Measurements from ENCODE around the genes CRLF1 and BORCS8.

GRCh38 chr19:18512768-18513375 lies 9.0 kb downstream of the ELL start:
- RRBS: no CpG with 5 or more reads among the region's 14 CpGs

GRCh38 chr19:18516301-18516910 lies 5.5 kb downstream of the ELL start:
- RRBS: no CpG with 5 or more reads among the region's 11 CpGs

DNA sequence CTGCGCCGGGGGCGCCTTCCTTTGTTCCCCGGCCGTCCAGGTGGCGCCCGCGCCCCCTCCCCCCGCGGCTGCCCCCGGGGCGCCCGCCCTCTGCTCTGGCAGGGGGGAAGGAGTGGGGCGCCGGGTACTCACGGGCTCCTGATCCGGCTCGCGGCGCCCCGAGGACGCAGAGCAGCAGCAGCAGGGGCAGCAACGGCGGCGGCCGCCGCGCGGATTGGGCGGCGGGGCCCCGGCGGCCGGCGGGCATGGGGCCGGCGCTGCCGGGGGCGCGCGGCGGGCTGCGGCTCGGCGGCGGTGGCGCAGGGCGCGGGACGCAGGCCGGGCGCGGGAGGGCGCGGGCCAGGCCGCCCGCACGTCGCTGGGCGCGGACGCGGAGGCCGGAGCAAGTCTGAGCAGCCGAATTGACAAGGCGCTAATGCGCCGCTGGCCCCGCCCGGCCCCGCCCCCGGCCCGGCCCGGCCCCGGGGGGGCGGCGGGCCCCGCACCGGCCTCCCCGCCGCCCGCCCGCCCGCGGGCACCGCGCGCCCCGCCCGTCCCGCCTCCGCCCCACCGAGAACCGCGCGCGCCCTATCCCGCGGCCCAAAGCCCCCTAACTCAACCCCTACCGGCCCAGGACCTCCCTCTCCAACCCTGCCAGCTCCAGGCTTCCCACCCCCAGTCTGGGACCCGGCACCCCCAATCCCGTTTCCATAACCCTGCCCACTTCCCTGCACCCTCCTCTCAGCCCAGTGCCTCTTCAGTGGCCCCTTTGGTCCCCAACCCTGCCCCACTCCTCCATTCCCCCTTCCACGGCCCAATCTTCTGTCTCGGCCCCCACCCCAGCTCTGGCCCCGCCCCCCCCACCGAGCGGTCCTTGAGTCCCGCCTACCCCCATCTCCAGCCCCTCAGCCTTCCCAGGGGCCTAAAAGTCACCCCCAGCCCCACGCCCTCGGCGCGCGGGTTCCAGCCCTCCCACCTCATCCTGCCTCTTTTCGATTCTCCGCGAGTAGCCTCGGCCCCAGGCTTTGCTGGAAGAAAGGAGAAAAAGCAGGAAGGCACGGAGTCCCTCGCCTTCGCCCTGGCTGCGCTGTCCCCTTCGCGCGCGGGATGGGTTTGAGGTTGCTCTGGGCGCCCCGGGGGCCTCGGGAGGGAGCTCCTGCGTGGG lies at the start of gene CRLF1:
Gene CRLF1 (minus strand): TSS at position 390 of the 1,144 bp plus-strand sequence.
- RRBS: 2% methylated on average over 65 of the region's 129 CpGs

DNA sequence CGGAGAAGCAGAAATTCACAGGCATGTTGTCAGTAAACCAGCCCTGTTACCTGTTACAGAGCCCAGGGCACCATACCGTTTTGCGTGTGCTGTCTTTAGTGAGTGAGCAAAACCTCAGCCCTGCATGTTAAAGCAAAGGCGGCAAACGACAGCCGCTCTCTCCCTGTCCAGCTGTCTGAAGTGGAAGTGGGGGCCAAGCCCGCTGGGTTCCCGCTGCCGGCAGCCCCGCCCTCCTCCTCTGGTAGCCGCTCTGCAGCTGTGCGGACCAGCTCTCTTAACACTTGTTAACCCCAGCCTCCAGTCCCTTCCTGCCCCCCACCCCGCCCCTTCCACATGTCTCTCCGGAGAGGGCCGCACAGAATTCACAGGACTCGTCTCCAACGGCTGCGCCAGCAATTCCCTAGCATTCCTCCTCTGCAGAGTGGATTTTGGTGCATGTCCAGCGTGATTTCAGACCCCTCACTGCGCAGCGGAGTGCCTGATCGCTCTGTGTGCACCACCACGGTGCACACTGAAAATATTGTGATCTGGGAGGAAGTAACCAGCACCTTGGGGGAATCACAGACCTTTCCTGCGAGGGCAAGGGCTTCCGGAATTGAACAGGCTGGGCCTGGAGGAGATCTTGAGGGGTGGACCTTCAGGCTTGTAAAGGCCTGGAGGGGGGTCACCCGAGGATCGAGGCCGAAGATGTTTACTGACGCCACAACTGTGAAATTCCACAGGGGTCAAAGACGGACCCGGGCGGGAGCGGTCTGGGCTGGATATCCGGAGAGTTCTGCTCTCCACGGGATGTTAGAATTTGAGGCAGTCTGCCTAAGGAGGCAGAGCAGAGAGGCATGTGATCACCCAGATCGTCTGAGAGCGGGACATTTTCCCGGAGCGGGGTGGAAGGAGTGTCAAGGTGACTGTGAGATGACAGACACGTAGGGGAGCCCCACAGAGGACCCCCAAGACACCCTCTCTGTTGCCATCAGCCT lies 12.9 kb downstream of the KLHL26 start:
- RRBS: 54% methylated on average over 5 of the region's 40 CpGs

- RRBS: 10% methylated on average over 4 of the region's 25 CpGs
Measured at GRCh38 chr19:18659067-18659861, 22.4 kb downstream of the KLHL26 start.

GRCh38 chr19:18765073-18765618 lies 26.0 kb downstream of the COMP start:
- RRBS: no CpG with 5 or more reads among the region's 8 CpGs

DNA sequence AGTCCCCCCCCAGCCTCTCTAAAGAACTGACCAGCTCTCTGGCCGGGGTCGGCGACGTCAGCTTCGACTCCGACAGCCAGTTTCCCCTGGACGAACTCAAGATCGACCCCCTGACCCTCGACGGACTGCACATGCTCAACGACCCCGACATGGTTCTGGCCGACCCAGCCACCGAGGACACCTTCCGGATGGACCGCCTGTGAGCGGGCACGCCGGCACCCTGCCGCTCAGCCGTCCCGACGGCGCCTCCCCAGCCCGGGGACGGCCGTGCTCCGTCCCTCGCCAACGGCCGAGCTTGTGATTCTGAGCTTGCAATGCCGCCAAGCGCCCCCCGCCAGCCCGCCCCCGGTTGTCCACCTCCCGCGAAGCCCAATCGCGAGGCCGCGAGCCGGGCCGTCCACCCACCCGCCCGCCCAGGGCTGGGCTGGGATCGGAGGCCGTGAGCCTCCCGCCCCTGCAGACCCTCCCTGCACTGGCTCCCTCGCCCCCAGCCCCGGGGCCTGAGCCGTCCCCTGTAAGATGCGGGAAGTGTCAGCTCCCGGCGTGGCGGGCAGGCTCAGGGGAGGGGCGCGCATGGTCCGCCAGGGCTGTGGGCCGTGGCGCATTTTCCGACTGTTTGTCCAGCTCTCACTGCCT lies 13.8 kb downstream of the COMP start:
- RRBS: 35% methylated on average over 20 of the region's 62 CpGs

DNA sequence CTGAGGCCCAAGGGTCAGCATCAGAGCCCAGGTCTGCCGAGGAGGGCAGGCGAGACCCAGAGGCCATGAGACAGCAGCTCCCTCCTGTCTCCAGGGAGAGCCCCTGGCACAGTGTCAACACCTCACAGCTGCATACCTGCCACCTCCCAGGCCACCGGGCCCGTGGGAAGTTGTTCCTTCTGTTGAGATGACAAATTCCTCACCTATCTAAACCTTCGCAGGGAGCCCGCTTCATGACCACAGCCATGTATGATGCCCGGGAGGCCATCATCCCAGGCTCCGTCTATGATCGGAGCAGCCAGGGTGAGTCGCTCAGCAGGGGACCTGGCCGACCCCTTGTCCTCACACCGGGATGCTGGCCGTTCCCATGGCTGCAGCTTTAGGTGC lies 32.0 kb downstream of the CERS1 start:
- RRBS: 82% methylated on average over 8 of the region's 13 CpGs

DNA sequence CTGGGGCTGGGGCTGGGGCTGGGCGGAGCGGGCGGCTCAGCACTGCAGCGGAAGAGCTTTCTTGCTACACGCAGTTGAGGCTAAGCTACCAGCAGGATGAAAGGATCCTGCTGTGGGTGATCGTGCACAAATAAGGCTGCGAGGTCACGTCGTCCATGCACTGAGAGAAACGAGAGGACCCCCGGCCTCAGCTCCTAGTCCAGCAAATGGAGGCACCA lies 20.8 kb upstream of the HOMER3 start:
- RRBS: no CpG with 5 or more reads among the region's 11 CpGs

DNA sequence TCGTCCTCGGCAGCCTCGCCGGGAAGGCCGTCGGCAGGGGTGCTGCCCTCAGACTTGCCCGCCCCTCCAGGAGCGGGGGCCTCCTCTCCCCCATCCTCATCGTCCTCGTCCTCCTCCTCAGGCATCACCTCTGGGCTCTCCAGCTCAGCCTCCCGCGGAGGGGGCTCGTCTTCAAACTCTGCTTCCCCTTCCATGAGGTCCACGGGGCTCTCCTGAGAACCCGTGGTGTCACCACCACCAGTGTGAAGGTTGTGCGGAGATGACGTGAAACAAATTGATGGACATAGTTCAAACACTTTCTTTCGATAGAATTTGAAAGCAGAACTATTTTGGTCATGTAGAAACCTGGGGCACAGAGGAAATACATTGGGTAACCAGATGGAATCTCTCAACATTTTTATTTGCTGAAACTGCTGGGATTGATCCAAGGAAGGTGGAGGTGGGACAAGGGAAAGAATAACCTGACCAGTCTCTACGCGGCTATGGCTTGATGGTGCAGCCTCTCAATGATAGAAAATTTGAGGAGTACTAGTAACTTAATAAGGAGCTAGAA lies 28.9 kb downstream of the SUGP2 start:
- RRBS: no CpG with 5 or more reads among the region's 20 CpGs

GRCh38 chr19:19067681-19068074 lies 3.9 kb downstream of the SLC25A42 start:
- RRBS: no CpG with 5 or more reads among the region's 6 CpGs

GRCh38 chr19:19160265-19161445 lies 9.4 kb downstream of the MEF2B start:
- RRBS: 18% methylated on average over 5 of the region's 36 CpGs

GRCh38 chr19:19191690-19192398 lies at the start of gene BORCS8:
TSS of gene BORCS8 (minus strand) at chr19:19192152.
- RRBS: 3% methylated on average over 13 of the region's 50 CpGs

GRCh38 chr19:19261222-19262279 lies 1.1 kb downstream of the HAPLN4 start:
- RRBS: 6% methylated on average over 24 of the region's 56 CpGs

DNA sequence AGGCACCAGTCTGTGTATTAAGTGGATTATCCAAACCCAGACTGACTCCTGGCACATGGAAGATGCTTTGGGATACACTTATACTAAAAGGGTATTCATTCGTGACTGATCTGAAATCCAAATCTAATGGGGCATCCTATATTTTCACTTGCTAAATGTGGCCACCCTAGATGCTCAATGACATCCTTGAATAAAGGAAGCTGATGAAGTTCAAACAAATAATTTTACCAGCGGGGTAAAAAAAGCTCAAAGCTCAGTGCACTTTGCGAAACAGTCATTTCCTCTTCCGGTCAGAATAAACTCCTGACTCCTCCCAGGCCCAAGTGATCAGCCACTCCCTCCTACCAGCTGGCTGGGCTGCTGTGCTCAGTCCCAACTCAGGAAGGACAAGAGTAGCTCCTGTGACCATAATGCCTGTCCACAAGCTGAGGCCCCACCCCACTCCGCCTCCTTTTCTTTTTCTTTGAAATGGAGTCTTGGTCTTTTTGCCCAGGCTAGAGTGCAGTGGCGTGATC lies 32.5 kb upstream of the GATAD2A start:
- RRBS: no CpG with 5 or more reads among the region's 6 CpGs

GRCh38 chr19:19407359-19407949 lies 2.0 kb downstream of the GATAD2A start:
- RRBS: no CpG with 5 or more reads among the region's 10 CpGs

DNA sequence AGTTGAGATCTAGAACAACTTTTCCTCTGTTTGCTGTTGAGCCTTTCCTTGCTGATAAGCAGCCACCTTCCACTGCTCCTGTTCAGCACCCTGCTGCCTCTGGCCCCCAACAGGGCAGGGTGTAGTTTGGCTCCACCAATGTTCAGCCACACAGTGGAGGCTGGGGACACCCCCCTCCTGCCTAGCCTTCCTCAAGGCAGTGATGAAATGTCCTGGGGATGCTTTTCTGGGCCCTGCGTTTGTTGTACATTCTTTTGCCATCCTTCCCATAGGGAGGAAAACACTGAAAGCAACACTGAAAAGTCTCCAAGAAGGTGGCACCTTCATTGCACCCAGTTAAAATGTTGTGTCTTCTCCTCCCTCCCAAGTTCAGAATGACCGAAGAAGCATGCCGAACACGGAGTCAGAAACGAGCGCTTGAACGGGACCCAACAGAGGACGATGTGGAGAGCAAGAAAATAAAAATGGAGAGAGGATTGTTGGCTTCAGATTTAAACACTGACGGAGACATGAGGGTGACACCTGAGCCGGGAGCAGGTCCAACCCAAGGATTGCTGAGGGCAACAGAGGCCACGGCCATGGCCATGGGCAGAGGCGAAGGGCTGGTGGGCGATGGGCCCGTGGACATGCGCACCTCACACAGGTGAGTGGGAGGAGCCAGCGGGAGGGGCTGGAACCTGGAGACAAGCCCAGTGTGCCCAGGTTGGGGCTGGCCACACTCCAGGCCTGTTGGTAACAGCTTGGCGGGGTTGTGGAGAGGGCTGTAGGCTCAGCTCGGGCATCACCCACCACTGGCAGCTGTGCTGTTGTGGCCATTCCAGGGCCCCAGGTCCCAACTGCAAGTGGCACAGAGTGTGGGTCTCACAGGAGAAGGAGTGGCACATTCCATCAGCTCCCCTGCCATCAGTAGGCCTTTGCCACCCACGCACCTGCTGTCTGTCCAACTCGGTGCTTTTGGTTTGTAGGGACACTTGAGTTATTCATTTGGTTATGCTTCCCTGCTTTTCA lies 50.1 kb downstream of the TSSK6 start:
- RRBS: no CpG with 5 or more reads among the region's 20 CpGs

- RRBS: 38% methylated on average over 3 of the region's 20 CpGs
Measured at GRCh38 chr19:19489017-19490202, 25.9 kb downstream of the TSSK6 start.

GRCh38 chr19:19490203-19490871 lies 25.0 kb downstream of the TSSK6 start:
- RRBS: 57% methylated on average over 1 of the region's 20 CpGs